Measurements from ENCODE around the genes NKAPD1, PTS and HTR3B.

DNA sequence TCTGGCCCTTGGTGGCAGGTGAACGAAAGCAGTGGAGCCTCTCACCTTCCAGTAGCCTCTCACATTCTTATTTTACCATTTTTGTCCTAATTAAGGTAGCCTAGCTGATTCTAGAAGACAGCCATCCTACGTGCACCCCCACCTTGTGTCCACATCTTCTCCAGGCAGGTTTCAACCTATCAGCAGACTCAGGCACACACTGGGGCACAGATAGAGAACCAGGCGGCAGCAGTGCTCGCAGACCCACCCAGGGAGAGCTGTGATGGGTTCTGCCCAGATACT, 37.2 kb downstream of the PPP2R1B start:
- RRBS, result no CpG with 5 or more reads among the region's 4 CpGs

GRCh38 chr11:111787877-111788664, 21.9 kb upstream of the PPP2R1B start:
- RRBS, result no CpG with 5 or more reads among the region's 4 CpGs

- RRBS, result no CpG with 5 or more reads among the region's 3 CpGs
These were observed 25.2 kb upstream of the PPP2R1B start for GRCh38 chr11:111791375-111791704.

DNA sequence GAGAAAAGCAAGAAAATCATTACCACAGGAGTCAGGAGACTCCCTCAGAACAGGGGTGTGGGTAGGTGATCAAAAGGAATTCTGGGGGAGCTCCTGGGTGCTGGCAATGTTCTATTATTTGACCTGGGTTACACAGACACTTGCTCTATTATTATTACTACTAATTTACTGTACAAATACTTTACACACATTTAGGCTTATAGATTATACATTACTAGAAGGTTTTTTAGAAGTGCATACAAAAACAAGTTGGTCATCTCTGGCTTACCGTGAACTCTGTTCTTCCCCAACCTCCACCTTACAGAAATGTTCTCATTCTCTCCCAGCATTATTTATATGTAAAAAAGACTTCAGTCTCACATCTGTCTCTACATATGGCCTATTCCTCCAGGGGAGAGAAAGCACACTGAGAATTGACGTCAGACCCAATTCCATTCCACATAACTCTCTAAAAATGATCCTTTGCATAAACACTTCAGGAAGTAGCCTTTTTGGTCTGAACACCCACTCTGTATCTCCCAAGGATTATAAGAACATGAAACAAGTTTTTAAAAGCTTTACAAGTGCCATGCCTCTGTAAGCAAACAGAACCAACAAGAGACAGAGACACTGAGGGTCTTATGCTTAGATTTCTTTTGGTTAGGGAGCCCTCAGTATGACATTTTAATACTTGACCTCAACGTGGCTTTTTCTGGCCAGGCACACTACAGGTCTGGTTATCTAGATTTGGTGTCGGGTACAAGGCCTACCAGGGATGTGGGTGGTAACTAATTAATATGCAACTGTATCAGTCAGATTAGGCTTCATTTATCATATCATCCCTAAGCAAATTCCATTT, 48.4 kb upstream of the PPP2R1B start:
- RRBS, result no CpG with 5 or more reads among the region's 4 CpGs

DNA sequence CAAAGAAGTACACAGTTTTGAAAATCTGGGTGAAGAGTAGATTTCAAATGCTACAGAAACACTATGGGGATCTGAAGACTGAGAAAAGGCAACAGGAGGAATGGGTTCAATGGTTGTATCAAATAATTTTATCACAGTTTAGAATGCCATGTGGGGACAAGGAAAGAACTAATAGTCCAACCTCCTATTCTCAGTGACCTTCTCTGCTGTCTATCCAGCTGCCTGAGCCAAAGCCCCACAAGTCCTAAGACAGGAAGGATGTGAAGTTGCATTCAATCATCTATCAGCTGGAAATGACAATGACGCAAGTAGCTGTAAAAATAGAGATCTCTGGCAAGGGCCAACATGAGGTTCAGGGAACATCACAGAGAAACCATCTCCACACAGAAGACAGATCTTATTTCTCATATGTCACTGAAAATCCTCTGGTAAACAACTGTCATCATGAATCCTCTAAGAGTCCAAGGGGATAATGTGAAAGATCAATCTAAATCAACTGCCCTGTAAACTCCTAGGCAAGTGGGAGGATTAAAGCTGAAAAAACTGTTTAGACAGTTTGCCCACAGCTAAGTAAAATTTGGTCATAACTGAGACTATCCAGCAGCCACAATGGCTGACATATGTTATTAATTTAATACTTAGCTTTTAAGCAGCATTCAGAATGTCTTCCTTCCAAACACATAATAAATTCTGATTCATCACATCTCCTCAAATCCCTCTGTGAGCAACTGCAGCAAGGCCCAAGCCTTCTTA, 52.2 kb downstream of the ALG9 start:
- RRBS, result no CpG with 5 or more reads among the region's 1 CpG

- RRBS, result 1% methylated on average over 10 of the region's 51 CpGs
These were observed 7.9 kb downstream of the C11orf52 start for GRCh38 chr11:111926293-111927407.

DNA sequence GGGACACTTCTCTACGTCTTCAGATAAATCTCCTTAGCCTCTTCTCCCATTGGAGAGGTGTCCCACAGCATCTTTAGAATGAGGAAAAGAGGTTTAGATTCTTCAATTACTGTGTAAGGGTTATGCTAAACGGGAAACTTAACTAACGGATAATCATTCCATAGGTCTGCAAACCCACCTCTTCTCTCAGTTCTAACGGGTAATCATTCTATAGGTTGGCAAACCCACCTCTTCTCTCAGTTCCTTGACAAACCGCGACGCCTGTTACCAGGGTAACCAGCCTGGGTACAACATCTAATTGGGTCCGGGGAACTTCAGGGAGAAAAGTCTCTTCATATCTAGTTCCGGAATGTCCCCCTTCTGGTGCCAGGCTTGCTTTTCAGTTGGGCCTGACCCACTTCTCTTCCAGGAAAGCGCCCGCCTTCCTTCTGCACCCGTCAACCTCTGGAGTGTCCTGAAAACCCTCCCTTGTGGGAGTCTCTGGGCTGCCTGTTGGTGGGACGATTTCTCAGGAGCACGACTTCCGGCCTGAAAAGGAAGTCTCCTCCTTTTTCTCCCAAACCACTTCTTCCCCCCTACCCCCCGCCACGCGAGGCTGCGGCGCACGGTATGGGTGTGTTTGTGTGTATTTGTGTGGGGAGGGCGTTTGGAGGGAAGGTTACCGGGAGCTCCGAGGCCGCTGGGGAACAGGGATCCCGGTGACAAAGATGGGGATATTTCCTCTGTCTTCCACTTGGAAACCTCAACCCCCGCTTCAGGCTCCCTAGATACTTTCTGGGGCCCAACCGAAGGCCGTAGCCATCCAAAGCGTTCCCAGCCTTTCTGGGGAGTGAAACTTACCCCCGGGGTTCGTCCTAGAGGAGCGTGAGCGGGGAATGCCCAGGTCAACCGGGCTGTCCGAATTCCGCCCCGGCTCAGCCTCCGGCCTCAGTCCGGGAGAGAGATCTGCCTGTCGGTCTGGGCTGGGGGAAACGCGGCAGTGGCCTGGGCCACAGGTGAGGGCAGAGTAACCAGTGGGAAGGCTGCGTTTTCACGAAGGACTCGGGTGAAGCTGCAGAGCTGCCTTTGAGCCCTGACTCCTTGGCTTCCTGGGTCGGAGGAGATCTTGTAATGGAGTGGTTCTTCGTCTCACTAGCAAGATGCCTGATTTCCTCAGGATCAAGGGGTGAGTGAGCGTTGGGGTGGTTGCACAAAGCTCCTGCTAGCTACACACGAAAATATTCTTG, at the start of gene NKAPD1:
TSS of gene NKAPD1 (plus strand) at position 548 of the 1,226 bp plus-strand sequence.
- RRBS, result 0% methylated on average over 5 of the region's 50 CpGs

DNA sequence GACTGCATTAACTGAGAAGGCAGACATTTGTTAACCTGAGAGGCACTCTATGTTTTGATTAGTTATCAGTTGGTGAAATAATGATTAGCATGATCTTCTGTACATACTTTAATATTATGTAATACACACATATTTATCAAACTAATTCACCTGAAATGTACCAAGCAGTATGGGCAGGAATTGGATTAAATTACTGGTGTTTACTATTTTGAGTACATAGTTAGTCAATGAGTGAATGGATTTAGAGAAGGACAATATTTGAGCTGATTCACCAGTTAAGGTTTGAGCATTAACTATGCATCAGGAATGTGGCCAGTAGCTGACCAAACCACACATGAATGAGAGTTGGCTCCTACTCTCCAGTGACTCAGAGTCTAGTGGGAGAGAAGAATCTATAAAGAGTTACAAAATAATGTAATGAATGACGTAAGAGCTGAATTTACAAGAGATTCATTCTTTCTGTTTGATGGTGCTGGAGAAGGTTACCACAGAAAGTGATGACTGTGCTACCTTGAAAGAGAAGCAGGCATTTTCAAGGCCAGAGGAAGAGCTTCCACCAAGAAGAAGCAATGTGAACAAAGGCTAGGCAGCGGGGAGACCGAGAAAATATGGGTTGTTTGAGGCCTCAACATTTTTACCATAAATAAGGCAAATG, 6.6 kb downstream of the IL18 start:
- RRBS, result no CpG with 5 or more reads among the region's 3 CpGs

DNA sequence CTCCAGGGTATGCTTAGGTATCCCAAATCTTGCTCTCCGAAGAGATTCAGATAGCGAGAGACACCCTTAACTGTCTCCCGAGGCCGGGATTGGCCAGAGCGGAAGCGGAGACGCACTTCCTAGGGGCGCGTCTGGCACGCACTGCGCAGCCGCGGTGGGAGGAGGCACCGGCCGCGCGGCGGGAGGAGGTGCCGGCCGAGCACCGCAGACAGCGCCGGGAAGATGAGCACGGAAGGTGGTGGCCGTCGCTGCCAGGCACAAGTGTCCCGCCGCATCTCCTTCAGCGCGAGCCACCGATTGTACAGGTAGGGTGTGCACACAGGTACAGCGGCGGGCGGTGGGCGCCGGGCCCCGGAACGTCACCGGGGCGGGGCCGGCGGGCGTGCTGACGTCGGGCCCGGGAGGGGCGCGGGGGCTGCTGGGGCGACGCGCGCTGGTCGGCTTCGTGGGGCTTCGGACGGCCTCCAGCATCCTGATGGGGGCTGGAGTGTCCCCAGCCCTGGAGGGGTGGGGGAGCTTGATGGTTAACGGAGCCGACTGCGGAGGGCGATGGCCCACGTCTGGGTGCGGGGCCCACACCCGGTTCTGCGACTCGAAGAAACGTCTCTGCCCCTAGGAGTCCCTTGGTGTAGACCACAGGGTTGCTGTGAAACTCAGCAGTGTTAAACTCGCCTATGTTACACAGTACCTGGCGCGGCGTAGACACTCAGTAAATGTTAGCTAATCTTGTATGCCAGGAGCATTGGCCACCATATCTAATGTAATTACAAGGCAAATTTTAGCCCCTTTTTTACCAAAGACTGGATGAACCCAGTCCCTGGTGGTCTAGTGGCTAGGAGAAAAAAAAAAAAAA, at the start of gene PTS:
TSS of gene PTS (plus strand) at position 207 of the 853 bp plus-strand sequence.
- RRBS, result 3% methylated on average over 9 of the region's 70 CpGs

DNA sequence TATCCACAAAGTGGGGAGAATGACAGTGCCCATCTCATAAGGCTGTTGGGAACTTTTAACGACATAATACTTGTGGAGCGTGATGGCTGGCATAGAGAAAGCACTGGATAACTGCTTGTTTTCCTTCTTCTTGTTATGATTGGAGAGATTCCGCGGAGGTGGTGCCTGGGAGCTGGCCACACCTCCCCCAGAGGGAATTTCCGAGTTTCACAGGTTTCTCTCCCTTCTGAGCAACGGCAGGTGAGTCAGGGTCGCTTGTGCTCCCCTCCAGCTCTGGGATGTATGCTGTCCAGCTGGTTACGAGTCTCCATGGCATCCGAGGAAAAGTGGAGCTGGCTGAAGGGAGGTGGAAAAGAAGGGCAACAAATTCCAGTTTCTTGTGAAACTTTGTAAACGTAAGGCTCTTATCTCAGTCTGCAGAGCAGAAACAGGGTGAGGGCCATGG, 9.9 kb upstream of the PLET1 start:
- RRBS, result no CpG with 5 or more reads among the region's 10 CpGs

DNA sequence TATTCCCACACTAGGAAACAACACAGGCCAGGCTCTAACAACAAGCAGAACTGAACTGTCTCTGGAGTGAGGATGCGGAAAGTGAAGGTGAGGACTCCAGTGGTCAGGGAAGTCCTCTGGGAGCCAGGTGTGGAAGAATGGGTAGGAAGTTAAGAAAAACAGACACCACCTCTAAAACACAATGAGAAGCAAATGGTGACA, 298.5 kb upstream of the PLET1 start:
- RRBS, result no CpG with 5 or more reads among the region's 1 CpG

GRCh38 chr11:113894564-113895051, 10.0 kb upstream of the HTR3B start:
- RRBS, result no CpG with 5 or more reads among the region's 5 CpGs

DNA sequence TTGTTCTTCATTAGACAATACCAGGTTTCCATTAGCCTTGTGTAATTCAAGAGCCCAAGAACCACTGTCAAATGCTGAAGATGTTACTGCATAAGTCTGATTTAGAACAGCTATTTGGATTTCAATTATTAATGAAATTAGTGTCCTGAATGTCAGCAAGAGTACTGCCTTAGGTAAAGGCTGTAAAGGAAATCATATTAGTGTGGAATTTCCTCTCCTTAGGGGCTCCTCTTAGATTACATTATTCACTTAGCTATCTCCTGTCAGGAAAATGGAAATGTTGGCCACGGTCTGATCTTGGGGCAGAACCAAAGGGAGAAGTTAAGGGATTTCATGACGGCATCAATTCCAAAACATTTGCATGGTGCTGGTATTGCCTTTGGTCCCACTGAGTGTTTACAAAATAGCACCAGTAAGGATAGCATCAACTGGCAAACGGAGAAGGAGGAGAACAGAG, at the start of gene HTR3B:
TSS of gene HTR3B (plus strand) at position 406 of the 457 bp plus-strand sequence.
- RRBS, result no CpG with 5 or more reads among the region's 3 CpGs

GRCh38 chr11:114040766-114041260, 18.7 kb upstream of the ZBTB16 start:
- RRBS, result 24% methylated on average over 3 of the region's 7 CpGs

DNA sequence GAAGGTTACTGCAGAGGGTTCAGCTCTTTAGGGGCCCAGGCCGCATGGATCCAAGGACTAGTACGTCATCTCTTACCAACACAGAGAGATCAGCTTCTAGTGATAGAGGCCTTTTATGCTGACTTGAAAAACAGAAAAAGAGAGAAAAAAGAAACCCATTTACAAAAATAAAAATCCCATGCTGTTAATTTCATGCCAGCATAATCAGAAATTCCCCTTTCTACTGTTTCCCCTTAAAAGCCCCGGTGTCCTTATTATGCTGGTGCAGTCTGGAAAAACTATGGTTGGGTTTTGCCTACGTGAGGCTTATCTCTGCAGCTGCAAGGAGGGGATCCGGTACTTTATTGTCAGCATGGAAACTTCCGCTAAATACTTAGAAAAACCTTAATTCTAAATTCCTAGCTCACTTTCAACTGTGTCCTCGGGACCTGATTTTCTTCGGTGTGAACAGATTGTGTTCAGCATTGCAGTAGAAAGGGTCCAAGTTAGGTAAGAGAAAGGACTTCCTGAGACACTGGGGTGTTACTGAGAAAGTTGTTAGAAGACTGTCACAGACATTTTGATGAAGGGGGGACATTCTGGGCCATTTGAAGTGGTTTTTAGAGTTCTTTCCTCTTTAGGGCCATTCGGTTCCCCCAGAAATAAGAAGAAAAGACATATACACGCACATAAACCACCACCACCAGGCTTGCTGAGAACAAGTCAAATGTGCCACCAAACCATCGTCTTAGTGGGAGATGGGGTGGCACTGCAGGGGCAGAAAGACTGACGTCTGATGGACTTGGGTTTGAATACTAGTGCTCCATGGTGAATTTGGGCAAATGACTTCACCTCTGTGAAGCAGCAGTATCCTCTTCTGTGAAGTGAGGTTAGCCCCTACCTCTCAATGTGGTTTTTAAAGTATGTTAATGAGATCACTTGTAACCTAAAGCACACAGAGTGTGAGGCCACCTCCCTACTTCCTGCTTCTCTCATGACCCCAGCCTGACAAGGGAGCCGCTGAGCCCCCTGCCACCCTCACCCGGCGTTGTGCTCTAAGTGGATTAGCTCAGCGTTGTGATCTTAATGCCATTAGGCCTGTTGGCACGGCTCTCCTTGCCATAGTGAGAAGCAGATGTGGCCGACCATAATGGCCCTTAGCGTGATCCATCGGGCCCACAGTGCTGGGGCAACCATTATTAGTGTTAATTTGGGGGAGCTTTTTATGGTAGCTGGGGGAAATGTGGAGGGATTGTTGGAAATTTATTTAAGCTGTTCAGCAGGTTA, 14.1 kb downstream of the ZBTB16 start:
- RRBS, result 83% methylated on average over 2 of the region's 20 CpGs

GRCh38 chr11:114075698-114076170, 16.2 kb downstream of the ZBTB16 start:
- RRBS, result no CpG with 5 or more reads among the region's 9 CpGs

DNA sequence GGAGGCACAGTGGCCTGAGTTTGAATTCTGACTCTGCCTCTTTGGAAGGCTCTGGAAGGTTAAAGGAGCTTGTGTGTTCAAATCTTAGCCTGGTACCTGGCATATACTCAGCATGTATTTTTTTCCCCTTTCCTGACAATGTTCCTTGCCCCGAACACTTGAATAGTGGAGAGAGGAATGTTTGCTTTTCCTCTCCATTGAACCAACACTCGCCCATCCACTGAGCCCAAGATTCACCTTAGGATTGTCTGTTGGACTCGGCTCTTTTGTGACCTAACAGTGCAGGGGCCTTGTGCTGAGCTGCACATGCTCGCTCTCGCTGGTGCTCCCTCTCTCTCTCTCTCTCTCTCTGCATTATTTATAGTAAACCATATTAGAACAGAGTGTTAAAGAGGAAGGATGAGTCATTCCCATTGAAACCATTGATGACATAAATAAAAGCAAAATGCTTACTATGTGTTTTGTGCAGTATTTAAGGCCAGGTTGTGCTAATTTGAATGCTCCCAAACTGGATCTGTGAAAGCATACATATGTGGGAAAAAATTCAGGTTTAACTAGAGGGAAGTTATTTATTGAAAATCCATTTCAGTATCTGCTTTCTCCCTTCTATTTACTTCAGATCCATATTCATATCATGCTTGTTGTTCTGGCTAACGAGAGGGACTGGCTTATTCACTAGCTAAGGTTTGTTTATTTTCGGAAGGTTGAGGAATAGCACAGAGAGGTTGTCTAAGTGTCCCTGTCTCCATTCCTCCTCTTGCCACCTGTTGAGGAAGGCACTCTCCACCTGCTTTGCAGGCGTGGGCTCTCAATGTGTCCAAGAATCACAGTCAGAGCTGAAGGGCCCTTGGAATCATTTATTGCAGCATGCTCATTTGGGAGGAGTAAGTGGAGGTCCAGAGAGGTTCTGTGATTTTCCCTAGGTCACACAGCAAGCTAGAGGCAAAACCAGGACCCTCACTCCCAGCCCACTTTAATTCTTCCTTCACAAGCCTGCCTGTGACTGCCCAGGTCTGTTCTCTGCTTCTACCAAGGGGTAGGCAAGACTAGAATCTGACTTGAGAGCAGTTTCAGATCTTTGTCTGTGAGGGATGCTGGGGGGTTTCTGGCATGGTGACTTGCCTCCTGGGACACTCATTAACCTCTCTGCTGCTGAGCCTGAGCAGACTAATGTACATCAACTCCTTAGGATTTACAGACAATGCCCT, 21.0 kb downstream of the ZBTB16 start:
- RRBS, result no CpG with 5 or more reads among the region's 8 CpGs

DNA sequence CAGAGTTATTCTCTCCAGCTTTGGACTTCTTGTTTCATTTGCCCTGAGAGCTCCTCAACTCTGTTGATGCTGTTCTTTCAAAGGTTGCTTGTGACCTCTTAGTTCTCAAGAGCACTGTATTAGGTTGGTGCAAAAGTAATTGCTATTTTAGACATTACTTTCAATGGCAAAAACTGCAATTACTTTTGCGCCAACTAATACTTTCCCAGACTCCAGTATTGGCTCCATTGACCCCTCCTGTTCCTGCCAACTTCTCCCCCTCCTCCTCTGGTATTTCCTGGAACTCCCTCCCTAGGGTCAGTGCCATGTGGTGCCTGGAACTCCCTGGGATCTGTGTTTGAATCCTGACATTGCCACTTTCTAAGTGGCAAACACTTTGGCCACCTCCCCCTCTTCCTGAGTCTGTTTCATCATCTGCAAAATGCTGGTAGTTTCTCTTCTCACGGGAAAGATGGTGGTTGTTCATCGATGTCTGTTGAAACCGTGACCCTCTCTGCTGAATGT, 27.3 kb downstream of the ZBTB16 start:
- RRBS, result no CpG with 5 or more reads among the region's 4 CpGs

DNA sequence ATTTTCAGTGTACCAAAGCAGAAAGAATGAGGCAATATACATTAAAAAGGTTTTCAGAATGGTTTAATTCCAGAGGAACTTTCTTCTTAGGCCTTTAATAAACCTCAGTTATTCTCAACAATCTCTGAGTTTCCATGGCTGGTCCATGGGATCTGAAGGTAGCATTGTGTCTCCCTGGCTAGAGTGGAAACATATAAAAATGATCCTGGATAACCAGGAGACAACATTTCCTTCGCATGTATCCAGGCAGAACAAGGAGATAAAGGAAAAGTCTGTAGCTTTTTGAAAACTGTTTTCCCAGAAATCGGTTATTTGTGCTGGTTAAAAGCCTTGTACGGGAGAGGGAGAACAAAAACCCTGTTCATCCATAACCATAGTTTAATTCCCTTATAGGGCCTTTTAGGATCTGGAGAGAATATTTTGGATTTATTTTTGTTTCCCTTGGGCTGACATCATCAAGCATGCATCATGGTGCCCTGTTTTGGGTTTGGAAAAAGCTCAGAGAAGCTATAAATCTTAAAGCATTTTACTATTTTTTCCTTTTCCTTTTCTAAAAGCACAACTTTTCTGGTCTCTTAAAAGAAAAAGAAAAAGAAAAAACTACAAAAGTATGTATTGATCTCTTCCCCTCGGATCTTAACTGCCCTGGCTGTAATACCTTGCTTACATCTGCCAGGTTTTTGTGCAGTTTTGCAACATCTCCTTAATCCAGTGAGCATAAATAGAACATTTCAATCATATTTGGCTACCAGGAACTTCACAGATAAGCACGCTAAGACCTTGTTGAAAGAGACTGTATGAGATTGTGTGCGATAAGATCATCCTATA, 87.8 kb downstream of the ZBTB16 start:
- RRBS, result no CpG with 5 or more reads among the region's 6 CpGs

DNA sequence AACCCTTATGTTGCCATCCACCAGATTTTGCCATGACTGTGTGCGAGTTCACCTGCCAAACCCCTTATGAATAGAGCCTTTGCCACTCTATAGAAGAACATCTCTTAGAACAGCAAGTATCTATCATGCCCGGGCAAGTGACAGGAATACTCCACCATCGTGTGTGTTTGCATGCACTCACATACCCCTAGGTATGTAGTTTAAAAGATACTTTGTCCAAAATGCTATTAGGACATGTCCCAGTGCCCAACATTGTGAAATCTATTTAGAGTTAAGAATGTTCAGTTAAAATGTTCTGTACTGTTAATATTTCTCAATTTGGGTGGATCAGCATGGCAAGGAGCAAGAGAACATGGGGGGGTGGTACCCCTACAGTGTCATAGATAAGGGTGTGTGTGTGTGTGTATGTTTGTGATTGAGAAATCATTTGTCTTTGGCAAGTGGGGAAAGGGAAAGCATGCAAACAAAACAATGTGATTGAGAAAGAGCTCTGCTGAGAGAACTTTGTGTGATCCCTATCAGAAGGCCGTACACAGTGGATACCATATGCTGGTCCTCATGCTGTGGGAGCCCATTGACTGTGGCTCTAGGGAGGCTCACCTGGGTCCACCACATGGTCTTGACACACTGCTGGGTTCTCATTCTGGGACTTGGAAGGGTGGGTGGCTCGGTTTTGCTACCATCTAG, 95.0 kb downstream of the ZBTB16 start:
- RRBS, result no CpG with 5 or more reads among the region's 5 CpGs

All from AG04449 (cell line).